Skeletal muscle satellite cell (primary cell): ENCODE data around the gene SPATA45.

DNA sequence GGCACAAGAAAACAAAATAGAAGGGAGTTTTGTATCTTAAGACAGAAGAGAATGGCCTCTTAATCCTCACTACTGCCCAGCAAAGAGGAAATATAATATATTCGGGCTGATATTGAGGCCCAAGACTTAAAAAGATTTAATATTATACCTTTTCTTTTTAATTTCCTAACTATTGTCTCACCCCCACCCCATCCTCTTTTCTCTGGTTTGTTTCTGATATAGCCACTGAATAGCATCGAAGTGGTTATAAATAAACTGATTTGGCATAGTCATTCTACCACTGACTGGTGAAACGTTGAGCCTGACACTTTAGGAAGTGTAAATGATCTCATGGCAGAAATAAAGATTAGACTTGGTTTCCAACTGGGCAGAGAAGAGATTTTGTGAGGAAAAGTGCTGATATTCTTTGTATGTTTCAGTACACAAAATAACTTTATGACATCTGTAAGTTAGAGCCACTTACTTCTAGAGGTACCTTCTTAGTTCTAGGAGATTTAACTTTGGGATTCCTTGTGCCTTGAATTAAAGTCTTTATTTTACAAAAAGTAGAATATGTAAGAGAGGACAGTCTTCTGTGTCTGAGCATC, 39.3 kb downstream of the DTL start:
- CAGE, long polyA plus RNA: no peak

DNA sequence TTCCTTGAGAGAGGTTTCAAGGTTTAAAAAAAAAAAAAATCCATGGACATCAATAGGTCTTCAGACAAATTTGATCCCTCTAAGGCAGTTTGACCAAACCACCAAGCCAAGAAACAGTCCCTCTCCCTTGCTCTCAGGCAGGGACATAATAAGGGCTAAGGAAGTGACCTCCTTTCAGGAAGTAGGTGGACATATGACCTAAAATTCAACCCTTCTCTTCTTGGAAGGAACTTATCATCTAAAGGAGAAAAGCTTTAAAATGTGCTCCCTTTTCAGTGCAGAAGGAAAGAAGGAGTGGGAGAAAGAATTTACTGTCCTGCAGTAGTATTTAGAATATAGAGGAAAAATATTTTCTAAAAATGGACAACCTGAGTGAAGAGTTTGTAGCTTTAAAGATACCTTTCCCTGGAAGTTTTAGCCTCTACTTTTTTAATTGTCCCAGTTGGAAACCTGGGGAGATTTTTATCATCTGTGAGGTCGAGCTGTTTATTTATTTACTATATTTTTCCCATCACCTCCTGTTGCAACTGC, 118.1 kb downstream of the DTL start:
- CAGE, long polyA plus RNA: no peak

DNA sequence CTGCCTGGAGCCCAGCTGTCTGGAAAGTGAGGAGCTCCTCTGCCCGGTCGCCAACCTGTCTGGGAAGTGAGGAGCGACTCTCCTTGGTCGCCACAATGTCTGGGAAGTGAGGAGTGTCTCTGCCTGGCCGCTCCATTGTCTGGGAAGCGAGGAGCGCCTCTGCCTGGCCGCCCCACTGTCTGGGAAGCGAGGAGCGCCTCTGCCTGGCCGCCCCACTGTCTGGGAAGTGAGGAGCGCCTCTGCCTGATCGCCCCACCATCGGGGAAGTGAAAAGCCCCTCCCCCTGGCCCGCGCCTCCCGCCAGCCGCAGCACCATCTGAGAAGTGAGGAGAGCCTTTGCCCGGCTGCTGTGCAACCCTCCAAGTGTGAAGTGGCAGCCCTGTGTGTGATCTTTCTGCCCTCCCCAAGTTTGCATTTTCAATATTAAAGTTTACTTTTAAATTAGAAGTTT, 95.1 kb upstream of the PPP2R5A start:
- CAGE, long polyA plus RNA: no peak

DNA sequence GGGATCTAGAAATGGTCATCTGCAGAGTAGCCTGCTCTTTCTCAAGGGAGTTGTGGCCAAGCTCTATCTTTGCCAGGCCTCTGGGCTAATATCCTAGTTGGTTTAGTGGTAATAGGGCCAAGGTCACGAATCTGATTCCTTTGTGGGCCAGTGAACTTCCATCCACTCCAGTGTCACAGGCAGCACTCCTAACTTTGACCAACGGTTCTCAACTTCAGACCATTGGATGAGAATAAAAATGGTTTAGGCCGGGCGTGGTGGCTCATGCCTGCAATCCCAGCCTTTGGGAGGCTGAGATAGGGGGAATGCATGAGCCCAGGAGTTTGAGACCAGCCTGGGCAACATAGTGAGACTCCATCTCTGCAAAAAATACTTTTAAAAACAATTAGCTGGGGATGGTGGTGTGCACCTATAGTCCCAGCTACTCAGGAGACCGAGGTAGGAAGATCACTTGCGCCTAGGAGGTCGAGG, 28.0 kb upstream of the PPP2R5A start:
- CAGE, long polyA plus RNA: no peak

GRCh38 chr1:212261468-212261882, 23.7 kb upstream of the PPP2R5A start:
- CAGE, long polyA plus RNA: no peak

GRCh38 chr1:212356263-212357522, 58.0 kb downstream of the PACC1 start:
- CAGE, long polyA plus RNA: no peak

DNA sequence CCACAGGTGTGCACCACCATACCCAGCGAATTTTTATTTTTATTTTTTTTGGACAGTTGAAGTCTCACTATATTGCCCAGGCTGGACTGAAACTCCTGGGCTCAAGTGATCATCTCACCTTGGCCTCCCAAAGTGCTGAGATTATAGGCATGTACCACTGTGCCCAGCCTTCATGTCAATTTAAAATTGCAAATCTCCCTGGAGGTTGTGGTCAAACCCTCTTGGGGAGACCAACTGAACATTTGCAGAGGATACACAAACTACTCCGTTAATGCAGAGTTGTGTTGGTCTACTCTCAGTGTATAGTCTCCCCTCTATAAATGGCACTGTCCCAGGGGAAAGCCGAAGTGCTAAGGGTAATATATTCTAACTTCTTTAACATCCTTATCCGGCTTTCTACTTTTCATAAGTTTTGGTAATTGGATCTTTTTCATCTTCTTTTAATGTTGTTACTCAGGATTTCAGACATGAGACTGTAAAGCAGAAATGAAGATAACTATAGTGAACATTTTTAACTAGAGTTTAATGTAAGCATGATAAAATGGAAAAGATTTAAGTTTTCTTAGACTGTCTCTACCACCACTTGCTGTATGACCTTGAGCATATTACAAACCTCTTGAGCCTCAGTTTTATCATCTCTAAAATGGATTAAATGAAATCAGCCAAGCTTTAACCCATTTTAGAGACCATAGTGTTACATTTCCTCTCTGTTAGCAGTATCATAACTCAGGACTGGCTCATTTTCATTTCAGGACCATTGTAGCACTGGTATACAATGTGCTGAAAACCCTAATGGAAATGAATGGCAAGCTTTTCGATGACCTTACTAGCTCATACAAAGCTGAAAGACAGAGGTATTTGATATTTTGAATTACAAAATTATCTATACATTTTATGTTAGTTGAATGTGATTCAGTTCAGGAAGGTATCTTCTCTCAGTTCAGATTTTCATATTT, 56.5 kb downstream of the PACC1 start:
- CAGE, long polyA plus RNA: no peak

DNA sequence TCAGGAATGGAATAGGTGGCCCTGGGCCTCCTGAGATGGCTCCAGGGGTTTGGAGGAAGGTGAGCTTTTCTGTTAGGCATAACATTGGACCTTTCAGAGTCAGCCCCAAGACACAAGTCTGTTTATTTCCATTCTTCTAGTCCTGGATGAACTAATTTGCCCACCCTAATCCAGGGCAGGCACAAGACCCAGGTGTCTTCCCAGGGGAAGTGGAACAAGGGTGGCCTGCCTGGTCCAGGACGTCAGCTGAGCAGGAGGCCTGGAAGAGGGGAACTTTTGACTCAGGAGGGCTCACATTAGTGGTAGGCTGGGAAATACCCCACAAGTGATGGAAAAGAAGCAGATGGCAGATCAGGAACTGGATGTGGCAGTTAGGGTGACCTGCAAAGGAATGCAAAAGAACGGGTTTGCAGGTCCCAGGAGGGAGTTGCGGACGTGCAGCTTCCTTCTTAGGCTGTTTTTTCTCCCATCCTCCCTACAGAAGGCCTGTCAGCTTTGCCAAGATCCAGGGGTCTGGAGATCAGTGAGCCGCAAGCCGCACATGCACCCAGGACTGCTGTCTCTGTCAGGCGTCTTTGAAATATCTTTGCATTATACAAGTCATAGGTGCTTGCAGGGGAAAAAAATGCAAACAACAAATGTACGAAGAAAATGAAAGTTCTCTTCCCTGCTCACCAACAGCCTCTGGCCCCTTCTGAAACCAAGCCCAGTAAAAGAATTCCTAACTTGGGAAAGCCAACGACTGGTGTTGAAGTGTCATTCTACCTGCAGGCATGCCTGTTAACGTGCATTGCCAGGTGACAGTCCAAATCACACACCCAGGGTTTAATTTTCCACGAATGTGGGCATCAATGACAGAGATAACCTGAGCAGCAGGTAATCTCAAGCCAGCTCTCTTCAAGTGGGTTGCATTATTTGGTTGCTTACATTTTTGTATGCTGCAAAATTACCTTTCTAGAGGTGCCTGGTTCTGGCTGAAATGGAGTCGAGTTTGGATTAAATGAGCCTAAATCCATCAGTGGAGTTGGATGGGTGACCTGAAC, 34.3 kb downstream of the NENF start:
- CAGE, long polyA plus RNA: no peak

- CAGE, long polyA plus RNA: no peak
Measured at GRCh38 chr1:212469899-212470554, 37.3 kb downstream of the NENF start.

GRCh38 chr1:212485874-212487125, 53.6 kb downstream of the NENF start:
- CAGE, long polyA plus RNA: no peak

DNA sequence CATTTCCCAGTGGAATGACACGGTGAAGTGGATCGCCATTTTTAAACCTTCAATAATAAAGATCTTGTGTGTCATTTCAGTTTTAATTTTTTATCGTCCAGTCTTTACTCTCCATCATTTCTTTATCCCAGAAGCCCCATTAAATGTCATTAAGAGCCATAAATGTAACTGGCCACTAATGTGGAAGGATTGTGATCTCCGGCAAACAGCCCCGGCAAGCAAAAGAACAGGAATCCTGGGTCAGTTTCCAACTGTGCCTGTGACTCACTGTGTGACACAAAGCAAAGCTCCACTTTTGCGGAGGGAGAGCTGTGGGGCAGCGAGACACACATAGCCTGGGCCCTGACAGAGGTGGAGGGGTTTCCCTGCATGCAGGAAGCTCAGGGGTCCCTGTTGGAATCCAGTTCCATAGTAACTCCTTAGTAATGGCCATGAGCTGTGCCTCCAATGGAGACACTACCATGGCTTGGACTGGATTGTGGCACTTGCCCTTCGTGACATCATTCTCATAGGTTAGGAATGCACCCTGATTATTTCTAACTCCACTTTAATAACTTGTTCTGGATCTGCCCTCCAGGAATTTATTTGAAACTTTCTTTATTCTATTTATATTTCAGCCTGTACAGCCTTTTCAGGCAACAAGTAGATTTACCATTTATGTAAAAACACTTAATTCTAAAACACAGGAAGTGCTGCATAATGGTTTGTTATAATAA, 47.1 kb upstream of the ATF3 start:
- CAGE, long polyA plus RNA: no peak

DNA sequence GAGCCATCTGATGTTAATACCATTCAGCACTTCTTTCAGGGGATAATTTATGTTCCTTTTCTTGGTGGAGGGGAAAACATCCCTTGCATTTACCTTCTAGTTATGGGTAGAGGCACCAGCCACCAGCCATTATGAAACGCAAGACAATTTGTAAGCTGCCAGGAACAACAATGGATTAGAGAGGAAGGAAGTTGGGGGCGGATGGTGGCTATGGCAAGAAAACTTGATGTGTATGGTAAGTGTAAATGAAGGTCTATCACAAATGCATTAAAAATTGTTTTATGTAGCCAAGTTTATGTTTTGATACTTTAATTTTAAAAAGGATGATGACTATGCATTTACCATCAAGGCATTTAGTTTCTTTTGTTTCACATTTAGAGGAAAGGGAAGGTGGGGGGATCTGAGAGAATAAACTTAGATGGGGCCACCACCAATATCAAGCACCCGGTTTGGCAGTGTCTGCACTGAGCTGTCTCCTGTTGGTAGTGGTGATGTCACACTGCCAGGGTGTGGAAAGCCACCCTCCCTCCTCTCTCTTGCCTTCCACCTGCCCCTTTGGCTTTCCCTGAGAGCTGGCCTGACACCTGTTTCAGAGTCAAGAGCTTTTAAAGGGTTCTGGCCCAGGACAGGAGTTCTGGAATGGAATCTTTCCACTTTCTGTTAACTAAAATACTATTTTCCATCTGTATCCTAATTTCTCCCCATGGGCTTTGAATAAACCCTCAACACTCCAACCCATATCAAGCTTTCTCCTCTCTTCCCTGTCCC, 2.5 kb upstream of the GARIN4 start:
- CAGE, long polyA plus RNA: no peak

GRCh38 chr1:212638423-212638988, 14.2 kb downstream of the GARIN4 start:
- CAGE, long polyA plus RNA: no peak

GRCh38 chr1:212700604-212700820, 872 bp upstream of the BATF3 start:
- CAGE, long polyA plus RNA: no peak

- CAGE, long polyA plus RNA: no peak
Measured at GRCh38 chr1:212847405-212847834, at the start of gene SPATA45. TSS of gene SPATA45 (minus strand) at chr1:212847649.

DNA sequence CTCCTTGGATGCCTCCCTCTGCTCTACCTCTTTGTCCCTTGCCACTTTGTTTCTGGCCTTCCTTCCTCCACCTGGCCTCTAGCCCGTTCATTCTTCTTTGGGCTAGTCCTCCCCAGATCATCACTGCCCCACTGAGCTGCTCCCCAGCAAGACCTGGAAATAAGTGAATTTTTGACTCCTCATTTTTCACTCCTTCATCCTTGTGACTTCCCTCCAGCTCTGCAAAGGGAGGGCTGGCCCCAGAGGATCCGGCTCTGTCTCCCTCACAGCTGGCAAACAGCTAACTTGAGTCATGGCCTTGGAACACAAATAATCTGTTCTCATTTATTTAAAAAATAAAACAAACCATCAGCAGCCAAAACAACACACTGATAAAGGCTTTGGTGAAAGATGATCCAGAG, 25.7 kb upstream of the VASH2 start:
- CAGE, long polyA plus RNA: no peak

- CAGE, long polyA plus RNA: no peak
Measured at GRCh38 chr1:213327272-213327864, 276.3 kb downstream of the RPS6KC1 start.

DNA sequence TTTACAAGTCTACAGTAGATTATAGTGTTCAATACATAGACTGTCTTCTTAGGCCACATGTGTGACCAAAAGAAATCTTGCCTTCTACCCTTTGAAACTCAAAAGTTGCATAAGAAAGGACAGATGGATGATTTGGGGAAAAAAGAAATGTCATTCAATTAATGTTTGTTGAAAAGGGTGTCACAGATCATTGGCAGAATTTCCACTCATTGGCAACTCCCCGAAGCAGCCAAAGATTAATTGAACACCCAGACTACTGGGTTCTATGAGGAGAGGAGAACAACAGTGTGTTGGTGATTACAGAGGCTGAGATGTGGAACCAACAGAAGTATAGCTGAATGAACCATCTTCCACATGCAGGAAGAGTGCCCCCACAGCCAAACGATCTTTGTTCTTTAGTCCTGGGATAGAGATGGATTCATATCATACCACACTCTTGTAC, 12.0 kb upstream of the PROX1 start:
- CAGE, long polyA plus RNA: no peak

GRCh38 chr1:213985991-213986952, 1.5 kb upstream of the PROX1 start:
- CAGE, long polyA plus RNA: no peak

- CAGE, long polyA plus RNA: no peak
Measured at GRCh38 chr1:213987026-213987437, 741 bp upstream of the PROX1 start.